Left ventricle myocardium (tissue), 1 donor: ENCODE measurements around the genes CHORDC1 and MTNR1B.

DNA sequence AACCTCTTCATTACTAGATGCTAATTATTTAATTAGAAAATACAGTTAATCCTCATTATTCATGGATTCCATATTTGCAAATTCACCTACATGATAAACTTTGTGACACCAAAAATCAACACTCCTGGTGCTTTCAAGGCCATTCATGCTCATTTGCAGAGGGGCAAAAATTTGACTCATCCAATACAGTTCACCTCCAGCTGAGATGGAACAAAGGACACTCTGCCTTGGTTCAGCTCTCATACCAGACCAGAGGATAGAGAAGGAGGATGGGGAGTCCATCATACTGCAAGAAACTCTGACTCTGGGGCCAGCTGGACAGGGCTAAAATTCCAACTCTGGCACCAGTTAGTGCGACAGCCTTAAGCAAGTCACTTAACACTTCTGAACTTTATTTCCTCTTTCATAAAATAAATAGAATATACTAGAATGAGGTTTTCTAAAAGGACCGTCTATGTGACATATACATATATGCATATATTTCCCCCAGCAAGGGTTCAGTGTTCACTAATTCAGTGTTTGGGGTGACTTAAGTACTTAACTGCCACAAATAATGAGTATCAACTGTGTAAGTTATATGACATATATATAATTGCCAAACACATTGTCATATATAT lies 88.8 kb downstream of the PICALM start:
- PRO-cap, result no peak

DNA sequence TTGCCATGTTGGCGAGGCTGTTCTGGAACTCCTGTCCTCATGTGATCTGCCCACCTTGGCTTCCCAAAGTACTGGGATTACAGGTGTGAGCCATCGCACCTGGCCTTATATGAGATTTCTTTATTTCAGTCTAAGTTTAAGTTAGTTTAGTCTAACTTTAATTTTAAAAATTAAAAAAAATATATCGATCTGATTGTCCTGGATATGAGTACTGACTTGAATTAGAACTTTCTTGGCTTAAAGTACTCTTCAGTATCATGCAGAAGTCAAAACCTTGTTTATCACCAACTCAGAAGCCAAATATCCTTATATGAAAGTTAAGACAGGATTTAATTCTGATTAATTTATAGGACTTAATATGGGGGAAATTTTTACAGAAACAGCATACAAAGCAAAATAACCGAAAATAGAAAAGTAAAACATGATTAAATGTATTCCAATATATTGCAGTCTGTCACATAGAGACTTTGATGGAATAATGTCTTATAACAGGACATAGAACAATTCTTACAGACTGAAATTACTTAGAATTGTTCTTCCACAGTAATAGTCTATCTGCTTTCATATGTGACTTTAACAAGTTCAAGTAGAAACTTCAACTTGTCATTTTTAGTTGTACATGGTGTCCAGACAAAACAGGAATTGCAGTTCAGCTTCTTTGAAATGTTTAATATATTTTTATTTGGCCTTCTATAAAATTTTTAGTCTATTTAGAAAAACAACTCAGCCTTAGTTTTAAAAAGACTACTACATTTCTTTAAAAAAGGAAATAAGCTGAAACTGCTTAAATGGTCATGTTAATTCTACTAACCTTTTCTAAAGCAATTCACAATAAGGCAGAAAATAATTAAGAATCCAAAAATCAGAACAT lies 73.8 kb downstream of the PICALM start:
- PRO-cap, result no peak

GRCh38 chr11:86045908-86046454 lies 22.9 kb downstream of the PICALM start:
- PRO-cap, result no peak

GRCh38 chr11:86181321-86181801 lies 63.2 kb upstream of the EED start:
- PRO-cap, result no peak

DNA sequence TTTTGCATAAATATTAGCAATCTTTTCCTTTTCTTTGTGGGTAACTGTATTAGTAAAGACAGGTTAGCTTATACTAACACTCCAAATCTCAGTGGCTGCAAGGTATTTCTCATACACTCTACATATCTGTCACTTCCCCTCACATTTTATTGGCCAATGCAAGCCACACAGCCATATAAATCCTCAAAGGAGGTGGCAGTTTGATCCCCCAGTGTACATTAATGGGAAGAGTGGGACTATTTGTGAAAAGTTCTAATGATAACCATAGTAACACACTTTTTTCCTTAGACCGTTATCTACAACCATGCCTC lies 42.5 kb upstream of the EED start:
- PRO-cap, result no peak

GRCh38 chr11:86671365-86672302 lies 128.7 kb upstream of the PRSS23 start:
- PRO-cap, result bidirectional peak, plus-strand start at chr11:86671786, minus-strand start at chr11:86671582; bidirectional peak, plus-strand start at chr11:86672001, minus-strand start at chr11:86671951; bidirectional peak, plus-strand start at chr11:86672189, minus-strand start at chr11:86672149

DNA sequence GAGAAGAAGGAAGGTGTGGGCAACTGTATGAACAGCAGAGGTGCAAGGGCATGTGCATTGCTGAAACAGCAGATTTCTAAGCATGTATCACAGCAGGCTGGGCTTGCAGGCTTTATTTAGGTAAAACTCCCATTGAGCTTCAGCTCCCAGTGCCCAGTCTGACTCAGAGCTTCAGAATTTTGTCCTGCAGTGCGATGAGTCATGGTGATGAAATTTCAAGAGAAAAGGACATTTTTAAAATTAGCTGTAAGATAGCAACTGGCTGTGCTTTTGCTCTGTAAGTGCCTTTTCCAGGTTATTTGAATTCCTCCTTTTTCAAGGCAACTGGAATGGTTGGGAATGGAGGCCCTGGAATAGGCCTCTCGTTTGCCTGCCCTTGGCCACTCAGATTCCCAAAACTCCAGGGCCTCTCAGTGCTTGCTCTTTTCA lies 59.7 kb upstream of the PRSS23 start:
- PRO-cap, result no peak

GRCh38 chr11:86741043-86741548 lies 59.2 kb upstream of the PRSS23 start:
- PRO-cap, result no peak

DNA sequence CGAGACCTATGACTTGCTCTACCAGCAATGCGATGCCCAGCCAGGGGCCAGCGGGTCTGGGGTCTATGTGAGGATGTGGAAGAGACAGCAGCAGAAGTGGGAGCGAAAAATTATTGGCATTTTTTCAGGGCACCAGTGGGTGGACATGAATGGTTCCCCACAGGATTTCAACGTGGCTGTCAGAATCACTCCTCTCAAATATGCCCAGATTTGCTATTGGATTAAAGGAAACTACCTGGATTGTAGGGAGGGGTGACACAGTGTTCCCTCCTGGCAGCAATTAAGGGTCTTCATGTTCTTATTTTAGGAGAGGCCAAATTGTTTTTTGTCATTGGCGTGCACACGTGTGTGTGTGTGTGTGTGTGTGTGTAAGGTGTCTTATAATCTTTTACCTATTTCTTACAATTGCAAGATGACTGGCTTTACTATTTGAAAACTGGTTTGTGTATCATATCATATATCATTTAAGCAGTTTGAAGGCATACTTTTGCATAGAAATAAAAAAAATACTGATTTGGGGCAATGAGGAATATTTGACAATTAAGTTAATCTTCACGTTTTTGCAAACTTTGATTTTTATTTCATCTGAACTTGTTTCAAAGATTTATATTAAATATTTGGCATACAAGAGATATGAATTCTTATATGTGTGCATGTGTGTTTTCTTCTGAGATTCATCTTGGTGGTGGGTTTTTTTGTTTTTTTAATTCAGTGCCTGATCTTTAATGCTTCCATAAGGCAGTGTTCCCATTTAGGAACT lies 8.4 kb downstream of the PRSS23 start:
- PRO-cap, result no peak

DNA sequence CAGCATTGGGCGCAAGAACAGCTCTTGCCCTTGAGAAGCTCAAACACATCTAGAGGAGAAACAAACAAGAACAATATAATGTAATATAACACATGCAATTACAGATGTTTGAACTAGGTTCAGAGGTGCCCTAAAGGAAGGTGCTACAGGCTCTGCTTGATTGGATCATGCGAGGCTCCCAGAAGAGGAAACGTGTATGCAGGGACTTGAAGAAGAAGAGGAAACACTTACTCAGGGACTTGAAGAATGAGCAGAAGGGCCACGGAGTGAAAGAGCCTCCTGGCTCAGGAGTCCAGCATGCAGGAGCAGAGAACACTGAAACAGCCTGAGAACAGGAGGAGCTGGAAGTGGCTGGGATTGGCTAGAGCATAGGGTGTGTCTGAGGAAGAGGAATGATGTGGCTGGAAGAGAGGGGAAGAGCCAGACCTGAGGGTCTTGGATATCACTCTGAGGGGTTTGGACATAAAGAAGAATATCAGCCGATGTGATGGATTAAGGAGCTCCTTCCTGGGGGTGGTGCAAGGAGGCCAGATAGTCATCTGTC lies 17.0 kb downstream of the FZD4 start:
- PRO-cap, result no peak

DNA sequence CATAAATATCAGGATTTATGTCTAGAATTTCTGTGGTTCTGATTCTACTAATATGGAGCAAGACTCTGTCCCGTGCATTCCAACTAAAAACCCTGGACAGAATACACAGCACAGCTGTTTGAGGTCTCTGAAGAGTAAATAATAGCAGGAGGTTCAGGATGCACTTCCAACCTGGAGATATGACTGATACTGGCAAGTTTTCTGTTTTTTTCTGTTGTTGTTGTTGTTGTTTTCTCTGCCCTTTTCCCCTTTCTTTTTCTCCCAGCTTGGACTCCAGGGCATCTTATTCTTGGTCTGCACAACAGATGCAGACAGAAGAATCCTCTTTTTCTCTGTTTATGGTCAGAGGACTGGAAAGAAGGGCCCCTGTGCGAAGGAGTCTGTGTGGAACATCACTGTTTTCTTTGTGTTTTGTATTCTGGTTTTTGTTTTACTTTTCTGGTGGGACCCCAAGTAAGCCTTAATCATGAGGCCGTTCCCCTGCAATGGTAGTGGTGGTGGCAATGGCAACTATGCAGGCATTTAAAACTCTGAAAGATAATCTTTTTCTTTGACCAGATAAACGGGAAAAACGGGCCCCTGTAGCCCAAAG lies 142.1 kb downstream of the TMEM135 start:
- PRO-cap, result no peak

DNA sequence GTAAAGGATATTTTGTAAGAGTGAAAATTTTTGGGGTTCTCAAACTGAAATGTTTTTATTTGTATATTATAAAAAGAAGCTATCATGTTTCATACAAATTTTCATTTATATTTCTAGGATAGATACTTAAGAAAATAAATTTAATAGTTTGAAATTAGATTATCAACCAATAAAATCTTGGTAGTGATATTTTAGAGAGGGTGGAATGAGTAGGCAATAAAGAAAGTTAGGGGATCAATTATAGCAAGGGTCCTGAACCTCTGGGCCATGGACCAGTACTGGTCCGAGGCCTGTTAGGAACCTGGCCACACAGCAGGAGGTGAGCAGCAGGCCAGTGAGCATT lies 265.1 kb downstream of the TMEM135 start:
- PRO-cap, result no peak

DNA sequence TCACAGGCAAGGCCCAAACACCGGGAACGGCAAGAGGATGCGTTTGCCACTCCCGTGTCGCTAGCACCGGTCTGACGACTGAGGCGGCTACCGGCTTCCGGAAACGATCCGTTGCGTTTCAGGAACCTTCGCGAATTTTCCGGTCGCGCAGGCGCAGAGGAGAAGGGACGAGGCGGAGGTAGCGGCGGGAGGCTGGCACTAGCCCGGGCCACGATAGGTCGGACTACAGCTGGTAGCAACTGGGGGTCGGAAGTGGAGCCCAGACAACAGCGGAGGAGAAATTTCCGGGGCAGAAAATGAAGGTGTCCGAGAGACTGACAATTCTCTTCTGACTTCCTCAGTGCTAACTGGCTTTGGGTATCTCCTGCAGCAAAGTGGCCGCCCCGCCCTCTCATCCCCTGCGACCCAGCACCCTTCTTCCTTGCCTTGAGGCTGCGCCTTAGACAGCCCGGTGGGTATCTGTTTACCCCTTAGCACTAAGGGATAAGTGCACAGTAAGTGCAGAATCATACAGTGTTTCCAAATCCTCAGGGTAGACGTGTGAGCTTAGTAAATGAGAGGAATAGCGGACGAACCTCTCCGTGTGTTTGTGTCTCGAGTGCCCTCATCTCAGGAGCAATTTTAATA lies at the start of gene CHORDC1:
Gene CHORDC1, minus strand, starts transcription at position 80 of the 627 bp plus-strand sequence.
- PRO-cap, result bidirectional peak, plus-strand start at position 156 of the sequence, minus-strand start at position 80 of the sequence

DNA sequence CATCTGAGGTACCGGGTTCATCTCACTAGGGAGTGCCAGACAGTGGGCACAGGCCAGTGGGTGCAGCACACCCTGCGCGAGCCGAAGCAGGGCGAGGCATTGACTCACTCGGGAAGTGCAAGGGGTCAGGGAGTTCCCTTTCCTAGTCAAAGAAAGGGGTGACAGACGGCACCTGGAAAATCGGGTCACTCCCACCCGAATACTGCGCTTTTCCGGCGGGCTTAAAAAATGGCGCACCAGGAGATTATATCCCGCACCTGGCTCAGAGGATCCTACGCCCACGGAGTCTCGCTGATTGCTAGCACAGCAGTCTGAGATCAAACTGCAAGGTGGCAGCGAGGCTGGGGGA lies 55.2 kb upstream of the FAT3 start:
- PRO-cap, result no peak

DNA sequence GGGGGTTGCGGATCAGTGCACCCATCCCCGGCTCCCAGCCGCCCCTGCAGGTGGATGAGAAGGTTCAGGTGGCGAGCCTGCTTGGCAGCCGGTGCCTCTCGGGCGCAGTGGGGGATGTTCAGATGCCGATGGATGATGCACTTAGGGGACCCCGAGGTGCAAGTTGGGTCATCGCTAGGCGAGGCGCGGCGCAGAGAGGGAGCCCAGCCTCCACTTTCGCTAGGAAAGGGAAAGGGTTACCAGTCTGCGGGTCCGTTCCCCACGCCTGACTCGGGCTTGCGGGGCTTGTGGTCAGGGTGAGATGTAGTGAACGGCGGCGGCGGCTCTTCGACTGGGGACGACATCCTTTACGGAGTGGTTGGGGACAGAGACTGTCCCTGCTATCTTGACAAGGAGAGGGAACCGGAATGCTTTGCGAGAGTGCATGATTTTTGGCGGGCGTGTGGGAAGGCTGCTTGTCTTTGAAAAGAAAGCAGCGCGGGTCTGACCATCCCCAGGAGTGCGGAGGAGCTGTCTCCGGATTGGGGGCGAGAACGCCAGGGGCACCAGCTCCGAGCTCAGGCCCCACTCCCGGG lies 950 bp downstream of the FAT3 start:
- PRO-cap, result no peak

DNA sequence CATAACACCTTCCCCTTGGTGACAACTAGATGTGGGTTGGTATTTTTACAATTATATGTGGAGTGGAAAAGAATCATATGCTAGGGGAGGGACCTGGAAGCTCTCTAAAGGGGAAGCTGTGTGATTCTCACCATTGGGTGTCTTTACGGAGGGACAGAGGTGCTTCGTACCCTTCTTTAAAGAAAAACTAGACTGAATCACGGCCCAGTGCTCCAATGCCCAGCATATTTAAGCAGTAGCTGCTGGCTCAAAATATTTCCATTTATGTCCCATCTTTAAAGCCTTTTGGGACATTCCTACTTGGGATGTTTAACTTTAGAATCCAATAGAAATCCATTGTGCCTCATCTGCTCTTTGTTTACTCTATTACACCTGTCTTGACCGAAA lies 198.9 kb upstream of the MTNR1B start:
- PRO-cap, result no peak

DNA sequence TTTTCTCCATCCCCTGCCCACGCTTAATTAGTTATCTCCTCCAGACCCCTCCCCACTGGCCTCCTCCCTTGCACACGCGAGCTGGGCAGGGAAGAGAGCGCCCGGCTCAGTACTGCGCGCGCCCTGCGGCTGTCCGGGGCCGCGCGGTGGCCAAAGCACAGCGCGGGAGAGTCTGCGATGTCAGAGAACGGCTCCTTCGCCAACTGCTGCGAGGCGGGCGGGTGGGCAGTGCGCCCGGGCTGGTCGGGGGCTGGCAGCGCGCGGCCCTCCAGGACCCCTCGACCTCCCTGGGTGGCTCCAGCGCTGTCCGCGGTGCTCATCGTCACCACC lies at the start of gene MTNR1B:
Gene MTNR1B, plus strand, starts transcription at position 103 of the 330 bp plus-strand sequence.
- PRO-cap, result no peak

DNA sequence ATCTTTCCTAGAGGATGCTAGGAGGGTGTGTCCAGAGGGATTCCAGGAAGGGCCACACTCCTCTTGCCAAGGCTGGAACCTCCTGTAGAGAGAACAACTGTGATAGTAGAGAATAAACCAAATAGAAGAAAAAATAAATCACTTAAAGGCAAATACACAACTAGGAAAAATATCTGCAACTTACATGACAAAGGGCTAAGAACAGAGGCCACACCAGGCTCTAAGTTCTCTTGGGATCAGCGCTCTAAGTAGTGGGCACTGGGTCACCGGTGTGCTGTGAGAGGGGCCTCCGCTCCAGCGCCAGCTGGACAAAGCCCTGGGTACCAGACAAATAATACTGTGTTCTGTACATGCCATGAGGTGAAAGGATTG lies 64.0 kb downstream of the SMCO4 start:
- PRO-cap, result no peak

- PRO-cap, result no peak
Observed at GRCh38 chr11:93529485-93530240, 13.5 kb downstream of the SMCO4 start.

- PRO-cap, result no peak
Observed at GRCh38 chr11:93774473-93774996, 9.5 kb upstream of the MED17 start.